ENCODE measurements around the genes MT4 and MT1A.

- RAMPAGE, total RNA = no peak
Measured at GRCh38 chr16:53714439-53715261, 10.7 kb downstream of the FTO start.

GRCh38 chr16:53775189-53775518 lies 71.2 kb downstream of the FTO start:
- RAMPAGE, total RNA = no peak

- RAMPAGE, total RNA = no peak
Measured at GRCh38 chr16:54064770-54065286, 221.8 kb downstream of the IRX3 start.

DNA sequence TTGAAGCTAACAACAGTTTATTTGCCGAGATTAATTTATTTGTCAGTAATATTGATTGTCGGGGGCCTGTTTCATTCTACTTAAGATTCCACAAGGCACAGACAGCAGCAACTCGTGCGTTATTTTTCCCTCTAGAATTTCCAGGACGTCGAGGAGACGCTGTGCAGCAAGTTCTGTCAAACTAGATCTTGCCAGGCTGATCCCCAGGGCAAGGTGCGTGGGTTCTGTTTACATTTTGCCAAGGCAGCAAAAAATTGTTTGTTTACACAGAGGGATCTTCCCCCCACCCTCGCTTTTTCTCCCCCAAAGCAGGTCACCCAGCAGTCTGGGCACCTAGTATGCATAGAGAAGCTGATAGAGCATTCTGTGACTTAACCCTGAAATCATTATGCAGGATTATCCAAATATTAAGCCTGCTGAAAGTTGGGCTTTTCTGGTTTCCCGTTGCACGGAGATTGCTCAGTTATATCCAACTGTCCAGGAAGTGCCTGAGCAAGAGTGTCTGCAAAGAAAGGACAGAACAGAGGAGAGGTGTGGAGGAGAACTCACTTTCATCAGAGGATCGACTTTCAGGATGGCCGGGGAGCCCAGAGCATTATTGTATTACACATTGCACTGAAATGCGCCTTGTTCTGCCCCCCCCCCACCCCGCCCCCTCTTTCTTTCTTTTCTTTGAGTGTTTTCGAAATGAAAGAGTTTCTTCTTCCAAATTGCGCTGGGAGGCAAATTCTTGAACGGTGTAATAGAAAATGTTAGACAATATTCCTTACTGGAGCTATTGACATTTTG lies 111.2 kb downstream of the IRX3 start:
- RAMPAGE, total RNA = no peak

- RAMPAGE, total RNA = no peak
Measured at GRCh38 chr16:54283637-54283866, 3.0 kb downstream of the IRX3 start.

DNA sequence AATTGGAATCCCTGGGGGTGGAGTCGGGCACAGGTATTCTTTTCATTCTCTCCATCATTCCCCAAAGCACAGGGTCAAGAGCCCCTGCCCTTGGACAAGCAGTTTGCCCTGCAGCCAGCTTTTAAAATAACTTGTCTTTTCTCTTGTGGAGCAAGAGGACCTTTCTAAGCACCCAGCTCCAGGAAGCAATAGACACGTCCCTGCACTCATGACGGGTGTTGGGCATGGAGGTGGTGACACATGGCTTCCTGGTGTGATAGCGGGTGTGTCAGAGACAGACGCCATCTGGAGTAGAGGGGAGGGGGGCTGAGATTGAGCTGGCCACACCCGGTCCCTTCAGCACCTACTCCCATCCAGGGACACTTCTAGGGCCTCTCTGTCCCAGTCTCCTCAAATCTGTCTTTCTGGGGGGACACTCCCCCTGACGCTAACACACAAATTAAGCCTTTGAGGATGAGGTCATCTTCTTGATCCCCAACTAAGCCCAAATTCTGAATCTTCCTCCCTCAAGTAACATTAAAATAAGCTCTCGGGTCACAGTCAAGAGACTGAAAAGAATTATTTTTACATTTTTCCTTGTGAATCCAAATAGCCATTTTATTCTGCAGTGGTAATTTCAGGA lies 216.5 kb upstream of the IRX3 start:
- RAMPAGE, total RNA = no peak

DNA sequence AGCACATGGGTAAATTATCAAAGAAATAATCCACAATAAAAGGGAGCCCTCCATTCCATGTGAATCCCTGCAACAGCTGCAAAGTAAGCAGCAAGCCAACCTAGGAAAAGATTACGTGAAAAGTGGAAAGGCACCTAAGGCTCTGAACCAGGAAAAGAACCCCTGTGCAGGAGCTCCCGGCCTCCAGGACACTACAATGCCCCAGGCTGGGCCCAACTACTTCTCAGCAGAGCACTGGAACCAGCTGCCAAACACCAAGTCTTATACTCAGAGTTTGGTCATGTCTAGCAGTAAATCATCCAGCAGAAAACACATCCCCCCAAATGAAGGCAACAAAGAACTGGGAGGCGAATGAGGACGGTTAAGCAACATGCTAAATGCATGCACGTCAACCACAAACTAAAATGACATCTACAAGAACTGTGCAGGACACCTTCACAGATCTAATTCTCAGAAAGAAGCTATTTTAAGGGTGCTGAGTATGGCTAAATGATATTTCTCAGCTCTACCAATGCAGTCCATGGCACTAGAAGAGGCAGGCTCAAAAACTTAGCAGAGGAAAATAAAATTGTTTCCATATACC lies 7.7 kb upstream of the IRX5 start:
- RAMPAGE, total RNA = no peak

DNA sequence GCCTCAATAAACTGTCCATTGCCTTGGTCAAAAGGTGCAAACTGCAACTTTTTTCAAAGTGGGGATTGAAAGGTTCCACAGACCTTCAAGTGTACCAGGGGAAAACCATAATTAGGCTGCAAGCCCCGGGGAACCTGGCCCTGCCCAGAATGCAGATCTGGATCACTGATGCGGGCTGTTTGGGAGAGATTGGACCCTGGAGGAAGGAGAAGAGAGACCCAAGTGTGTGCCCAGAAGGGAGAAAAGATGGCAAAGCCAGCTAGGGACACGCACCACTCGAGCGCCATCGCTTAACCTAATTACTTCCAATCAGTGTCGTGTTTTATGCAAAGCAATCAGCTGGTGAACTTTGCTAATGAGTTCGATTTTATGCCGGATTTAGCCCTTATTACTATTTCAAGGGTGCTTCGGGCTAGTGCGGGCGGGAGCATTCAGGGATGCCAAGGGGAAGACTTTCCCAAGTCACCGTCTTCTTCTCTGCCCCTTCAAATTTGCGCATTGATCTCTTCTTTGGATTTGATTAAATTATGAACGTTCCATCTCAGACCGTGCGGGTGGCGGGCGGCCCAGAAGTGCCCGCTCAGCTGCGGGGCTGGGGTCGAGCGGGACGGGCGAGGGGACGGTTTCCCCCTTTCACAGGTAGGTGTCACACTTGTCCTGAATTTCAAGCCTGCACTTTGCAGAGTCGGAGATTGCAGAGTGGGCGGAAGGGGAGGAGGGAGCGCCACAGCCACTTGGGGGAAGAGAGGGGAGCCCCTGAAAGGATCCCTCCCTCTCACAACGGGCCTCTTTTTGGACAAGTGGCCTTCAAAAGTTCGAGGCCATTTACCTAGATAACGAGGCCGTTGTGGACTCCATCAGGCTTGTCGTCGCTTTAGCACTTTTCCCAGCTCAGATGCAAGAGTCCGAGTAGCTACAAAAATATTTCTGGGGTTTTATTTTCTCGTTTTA lies 4.1 kb downstream of the IRX5 start:
- RAMPAGE, total RNA = no peak

DNA sequence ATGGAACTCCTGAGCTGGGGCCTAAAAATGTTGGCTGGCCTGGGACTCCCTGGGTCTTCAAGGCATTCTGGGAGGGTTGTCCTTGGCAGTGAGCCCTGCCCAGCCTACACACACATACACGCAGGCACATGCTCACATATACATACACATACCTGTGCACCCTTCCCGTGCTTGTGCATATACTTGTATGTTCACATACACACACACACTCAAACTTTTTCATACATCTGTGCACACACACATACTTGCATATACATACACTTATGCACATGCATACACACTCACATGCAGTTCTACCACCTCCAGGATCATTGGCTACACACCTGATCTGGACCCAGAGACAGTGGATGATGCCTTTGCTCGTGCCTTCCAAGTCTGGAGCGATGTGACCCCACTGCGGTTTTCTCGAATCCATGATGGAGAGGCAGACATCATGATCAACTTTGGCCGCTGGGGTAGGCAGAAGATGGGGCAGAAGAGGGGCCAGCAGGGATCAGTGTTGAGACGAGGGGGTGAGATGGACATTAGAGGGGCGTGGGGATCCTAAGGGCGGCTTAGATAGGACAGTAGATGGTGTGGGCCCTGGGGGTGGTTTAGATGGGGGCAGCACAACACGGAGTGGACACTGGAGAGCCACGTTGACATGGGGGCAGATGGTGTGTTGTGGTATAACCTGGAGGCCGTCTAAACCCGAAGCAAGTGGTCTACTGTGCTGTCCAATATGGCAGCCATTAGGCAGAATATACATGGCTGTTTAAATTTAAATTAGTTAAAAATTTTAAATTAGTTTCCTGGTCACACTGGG lies 4.9 kb downstream of the MMP2 start:
- RAMPAGE, total RNA = no peak

GRCh38 chr16:55508297-55508759 lies 544 bp upstream of the LPCAT2 start:
- RAMPAGE, total RNA = no peak

- RAMPAGE, total RNA = no peak
Measured at GRCh38 chr16:55911781-55912582, 36.8 kb upstream of the CES5A start.

GRCh38 chr16:55944419-55944882 lies 69.3 kb upstream of the CES5A start:
- RAMPAGE, total RNA = no peak

GRCh38 chr16:55955669-55956403 lies 80.7 kb upstream of the CES5A start:
- RAMPAGE, total RNA = no peak

GRCh38 chr16:56190503-56190862 lies 806 bp upstream of the GNAO1 start:
- RAMPAGE, total RNA = no peak

DNA sequence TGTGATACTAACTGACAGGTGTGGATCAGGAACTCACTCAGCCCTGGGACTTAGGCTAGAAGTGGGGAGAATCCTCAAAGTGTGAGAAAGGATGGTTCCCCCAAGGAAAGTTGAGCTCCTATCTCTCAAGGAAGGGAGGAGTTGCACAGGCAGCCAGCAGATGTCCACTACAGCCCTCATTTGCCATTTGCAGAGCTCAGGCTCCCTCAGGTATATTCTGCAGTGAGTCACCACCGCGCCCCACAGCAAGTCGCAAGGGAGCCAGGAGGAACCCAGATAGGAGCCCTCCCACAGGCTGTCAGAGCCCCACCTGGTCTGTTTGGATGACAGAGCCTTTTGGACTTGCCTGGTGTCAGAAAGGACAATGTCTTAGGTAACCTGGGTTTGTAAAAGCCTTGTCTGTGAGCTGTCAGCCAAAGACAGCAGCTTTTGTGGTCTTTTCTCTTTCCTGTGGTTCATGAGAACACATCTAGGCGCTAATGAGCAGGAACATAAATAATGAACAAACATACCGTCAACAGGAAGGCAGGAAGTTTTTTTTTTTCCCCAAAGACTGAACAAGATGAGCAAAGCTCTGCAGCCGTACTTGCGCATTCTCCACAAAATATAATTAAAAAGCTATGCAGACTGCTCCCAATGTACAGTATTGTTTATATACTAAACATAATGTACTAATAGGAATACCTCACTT lies 70.9 kb downstream of the GNAO1 start:
- RAMPAGE, total RNA = no peak

DNA sequence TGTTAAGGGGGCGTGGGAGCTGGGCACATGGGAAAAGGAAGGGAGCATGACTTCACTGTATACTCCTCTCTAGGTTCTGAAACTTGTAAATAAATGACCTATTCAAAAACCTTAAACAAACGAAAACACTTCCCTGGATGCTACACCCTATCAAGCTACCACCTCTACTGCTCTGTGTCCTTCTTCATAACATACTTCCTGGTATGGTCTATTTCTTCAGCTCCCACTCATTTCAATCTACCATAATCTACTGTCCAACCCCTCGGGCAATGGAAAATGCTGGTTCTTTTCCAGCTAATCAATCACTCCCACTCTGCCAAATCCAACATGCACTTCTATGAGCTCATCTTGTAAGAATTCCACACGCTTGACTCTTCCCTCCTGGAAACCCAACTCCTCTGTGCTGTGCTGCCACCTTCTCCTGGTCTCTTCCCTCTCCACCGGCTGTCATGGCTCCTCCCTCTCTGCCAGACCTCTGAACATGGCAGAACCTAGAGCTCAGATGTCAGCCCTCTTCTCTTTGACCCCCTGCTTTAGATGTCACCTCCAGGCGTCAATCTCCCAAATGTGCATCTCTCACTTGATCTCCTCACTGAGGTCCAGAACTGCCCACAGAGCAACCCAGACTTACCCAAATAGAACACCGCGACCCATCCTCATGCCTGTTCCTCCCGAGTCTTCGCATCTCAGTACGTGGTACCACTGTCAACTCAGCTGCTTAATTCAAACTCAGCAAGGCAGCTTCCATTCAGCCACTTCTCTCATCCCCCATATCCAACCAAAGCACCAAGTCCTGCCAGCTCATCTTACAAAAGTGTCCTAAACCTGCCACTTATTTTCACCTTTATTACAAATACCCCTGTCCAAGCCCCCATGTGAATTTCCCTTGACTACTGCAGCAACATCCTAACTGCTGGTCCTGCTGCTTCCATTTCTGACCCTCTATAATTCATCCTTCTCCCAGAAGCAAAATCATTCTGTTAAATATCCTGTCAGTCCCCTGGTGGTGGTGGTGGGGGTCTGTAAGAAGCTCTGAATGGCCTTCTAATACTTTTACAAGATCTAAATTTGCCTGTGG lies 42.1 kb downstream of the AMFR start:
- RAMPAGE, total RNA = no peak

GRCh38 chr16:56564869-56565324 lies at the start of gene MT4:
MT4 (plus strand) TSS chr16:56565073.
- RAMPAGE, total RNA = no peak

- RAMPAGE, total RNA = no peak
Measured at GRCh38 chr16:56609031-56609747, 805 bp downstream of the MT2A start.

DNA sequence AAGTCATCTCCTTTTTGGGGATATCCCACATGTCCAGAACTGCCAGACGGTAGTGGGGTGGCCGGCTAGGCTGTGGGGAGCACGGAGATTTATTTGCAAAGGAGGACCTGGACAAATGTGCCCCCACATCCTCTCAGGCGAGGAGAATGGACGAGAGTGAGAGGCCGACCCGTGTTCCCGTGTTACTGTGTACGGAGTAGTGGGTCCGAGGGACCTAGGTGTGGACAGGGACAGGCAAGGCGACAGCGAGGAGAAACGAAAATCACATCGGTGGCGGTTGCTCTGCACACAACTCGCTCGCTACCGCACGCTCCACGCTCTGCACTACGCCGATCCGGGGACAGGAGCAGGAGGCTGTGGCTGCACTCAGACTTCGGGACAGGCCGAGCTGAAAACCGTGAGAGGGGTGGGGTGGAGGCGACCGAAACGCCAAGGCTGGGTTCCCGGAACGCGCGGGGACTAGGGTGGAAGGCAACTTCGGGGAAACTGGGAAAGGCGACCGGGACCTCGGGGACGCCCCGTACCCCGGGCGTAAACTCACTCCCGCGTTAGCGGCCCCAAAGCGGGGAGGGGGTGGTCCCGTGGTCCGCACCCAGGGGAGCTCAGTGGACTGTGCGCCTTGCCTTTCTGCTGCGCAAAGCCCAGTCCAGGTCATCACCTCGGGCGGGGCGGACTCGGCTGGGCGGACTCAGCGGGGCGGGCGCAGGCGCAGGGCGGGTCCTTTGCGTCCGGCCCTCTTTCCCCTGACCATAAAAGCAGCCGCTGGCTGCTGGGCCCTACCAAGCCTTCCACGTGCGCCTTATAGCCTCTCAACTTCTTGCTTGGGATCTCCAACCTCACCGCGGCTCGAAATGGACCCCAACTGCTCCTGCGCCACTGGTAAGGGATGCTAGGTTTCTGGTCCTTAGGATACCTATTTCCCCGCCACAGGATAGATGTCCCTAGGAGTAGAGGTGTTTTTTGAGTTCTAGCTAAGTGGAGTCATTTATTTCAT lies at the start of gene MT1A:
TSS of gene MT1A (plus strand) at position 779 of the 994 bp plus-strand sequence.
- RAMPAGE, total RNA = no peak

GRCh38 chr16:56638882-56639151 lies 351 bp downstream of the MT1A start:
- RAMPAGE, total RNA = no peak